HCT116 (cell line): Measurements from ENCODE around the genes CHAF1A, UBXN6 and FEM1A.

- RRBS = no CpG with 5 or more reads among the region's 36 CpGs
Measured at GRCh38 chr19:4358861-4360149, 15.9 kb downstream of the MPND start.

DNA sequence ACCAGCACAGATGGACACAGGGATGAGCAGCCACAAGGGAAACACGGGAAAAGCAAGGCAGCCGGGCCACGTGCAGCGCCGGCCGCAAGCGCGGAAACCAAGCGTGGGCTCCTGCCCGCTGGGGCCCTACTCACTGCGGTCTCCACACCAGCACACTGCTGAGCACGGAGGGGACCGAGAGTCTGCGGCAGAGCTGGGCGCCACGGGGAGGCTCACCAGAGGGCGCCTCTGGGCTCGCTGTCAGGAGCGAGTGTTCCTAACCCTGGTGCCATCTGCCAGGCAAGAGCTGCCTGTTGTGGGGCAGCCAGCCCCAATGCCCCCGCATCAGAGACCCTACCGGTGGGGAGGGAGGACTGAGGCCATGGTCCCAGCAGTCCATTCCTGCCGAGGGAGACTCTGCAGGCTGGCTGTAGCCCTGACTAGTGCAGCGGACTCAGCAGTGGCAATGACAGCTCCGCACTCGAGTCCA, 26.6 kb downstream of the MPND start:
- RRBS = no CpG with 5 or more reads among the region's 25 CpGs

GRCh38 chr19:4396547-4397171, 3.7 kb downstream of the SH3GL1 start:
- RRBS = no CpG with 5 or more reads among the region's 10 CpGs

DNA sequence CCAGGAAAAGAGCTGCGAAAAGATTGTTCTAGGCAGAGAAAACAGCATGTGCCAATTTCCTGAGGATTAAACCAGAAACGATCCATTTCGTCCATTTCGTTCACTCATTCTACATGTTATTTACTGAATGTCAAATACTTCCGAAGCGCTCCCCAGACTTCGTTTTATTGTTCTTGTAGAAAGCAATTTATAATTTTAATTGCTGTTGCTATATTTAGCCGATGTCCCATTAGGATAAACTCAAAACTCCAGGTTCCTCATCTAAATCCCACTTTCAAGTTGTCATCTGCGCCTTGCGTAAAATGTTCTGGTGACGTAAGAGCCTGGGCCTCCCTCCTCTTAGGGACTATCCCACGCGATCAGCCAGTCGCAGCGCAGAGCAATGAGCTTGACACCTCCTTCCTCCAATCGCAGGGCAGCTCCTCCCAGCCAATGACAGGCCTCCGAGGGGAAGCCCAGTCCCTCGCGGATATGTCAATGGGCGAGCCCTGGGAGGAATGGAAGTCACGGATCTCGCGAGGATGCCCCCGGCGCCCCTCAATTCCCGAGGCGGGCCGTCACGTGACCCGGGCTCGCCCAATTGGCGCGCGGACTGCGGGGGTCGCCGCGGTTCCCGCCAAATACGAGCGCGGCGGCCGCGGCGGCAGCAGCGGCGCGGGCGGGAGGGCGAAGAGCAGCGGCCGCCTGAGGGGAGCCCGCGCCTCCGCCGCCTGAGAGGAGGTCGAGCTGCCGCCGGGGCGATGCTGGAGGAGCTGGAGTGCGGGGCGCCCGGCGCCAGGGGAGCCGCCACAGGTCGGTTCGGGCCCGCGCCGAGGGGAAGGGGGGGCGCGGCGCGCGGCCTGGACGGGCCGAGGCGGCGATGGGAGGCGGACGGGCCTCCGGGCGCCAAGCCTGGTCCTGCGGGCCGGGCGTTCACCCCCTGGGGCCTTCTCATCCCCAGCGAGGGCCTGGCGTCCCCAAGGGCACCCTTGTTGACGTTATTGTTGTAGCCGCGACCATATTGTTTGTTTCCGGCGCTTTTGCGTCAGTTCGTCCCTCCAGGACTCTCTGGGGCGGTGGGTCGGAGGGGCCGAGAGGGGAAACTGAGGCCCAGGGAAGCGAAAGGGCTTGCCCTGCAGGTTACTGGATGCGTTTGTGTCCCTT, at the start of gene CHAF1A:
CHAF1A (plus strand) TSS at position 618 of the 1,143 bp plus-strand sequence.
- RRBS = 2% methylated on average over 17 of the region's 101 CpGs

DNA sequence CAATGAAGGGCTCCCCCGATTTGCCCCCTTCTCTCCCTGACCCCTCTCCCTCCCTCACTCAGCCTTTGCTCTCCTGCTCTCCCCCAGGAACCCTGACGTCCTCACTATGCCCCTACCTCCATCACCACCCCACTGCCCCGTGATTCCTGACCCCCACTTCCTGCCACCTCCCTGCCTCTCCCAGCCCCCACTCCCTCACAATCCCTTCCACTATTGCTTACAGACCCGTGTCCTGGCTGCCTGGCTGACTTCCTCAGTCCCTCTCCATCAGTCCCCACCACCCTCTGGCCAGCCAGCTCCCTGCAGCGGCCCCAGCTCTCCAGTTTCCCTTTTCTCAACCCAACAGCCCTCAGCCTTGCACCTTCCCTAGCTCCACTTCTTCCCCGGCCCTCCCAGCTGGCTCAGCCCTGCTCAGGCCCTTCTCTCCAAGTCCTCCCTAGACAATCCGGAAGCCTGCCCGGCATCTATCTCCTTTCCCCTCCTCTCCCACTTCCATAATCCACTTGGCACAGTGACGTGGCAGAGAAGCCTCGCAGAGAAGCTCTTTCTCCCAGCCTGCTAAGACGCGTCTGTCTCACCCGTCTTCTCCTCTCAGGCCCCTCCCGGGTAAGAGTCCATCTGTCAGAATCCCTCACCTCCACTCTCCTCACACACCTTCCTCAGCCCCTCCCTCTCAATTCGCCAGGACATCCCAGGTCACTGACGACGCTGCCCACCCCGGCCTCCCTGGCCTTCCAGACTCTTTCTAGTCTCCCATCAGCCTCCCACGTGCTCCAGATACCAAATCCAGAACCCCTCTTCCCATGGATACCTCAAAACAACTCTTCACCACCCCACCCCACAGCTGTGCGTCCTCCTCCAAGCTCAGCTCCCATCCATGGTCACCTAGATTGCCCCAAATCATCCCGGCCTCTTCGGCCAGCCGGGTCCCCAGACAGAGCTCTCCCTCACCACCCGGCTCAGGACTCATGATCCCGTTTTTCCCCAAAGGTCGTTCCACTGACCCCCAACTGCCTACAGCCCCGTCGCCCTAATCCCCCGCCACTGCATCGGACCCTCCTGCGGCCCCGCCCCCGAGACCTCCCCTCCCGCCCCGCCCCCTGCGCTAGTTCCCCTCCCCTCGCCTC, 989 bp downstream of the UBXN6 start:
- RRBS = 79% methylated on average over 2 of the region's 37 CpGs

- RRBS = 3% methylated on average over 28 of the region's 81 CpGs
Measured at GRCh38 chr19:4457369-4458398, at the start of gene UBXN6. Gene UBXN6 (minus strand): TSS chr19:4457794.

- RRBS = no CpG with 5 or more reads among the region's 20 CpGs
Measured at GRCh38 chr19:4502343-4502836, 15.9 kb downstream of the PLIN4 start.

GRCh38 chr19:4504221-4504916, 13.9 kb downstream of the PLIN4 start:
- RRBS = no CpG with 5 or more reads among the region's 36 CpGs

DNA sequence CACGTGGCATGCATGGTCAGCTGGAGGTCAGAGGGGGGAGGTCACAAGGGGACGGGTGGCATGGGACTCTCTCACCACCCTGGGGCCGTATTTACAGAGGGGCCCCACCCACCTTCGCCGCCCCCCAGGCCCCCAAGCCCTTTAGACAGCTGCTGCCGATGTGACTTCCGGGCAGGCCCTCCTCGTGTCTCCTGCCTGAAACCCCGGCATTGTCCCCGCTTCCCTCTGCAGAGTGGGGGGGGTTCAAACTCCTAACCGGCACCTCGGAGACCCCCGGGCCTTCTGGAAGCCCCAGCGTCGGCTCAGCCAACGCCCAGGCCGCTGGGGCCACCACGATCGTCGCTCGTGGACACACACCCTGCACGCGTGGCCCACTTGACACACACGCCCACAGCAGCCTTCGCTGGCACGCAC, 2.8 kb upstream of the LRG1 start:
- RRBS = 79% methylated on average over 2 of the region's 26 CpGs

- RRBS = no CpG with 5 or more reads among the region's 27 CpGs
Measured at GRCh38 chr19:4555969-4556490, 3.5 kb downstream of the SEMA6B start.

DNA sequence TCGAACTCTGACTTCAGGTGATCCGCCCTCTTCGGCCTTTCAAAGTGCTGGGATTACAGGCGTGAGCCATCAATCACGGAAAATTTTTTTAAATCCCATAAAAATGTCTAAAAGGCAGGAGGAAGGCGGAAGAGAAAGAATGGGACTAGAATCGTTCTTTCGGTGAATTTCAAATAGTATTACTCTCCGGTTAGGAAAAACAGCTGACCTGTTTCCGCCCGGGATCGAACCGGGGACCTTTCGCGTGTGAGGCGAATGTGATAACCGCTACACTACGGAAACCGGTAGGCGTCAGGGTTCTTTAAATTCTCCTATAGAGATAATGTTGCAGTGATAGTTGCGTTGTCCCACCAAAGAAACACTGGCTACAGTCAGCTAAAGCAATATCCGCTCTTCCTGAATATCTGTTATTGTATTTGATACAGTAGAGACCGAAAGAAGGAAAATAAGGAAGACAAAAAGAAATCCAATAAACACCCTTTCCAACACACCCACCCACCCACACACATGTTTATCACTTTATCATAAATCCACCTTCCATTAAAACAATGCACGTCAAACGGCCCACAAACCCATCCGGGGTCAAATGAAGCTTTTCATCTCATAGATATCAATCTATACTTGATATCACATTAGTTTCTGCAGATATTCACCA, 911 bp upstream of the DPP9 start:
- RRBS = no CpG with 5 or more reads among the region's 26 CpGs

DNA sequence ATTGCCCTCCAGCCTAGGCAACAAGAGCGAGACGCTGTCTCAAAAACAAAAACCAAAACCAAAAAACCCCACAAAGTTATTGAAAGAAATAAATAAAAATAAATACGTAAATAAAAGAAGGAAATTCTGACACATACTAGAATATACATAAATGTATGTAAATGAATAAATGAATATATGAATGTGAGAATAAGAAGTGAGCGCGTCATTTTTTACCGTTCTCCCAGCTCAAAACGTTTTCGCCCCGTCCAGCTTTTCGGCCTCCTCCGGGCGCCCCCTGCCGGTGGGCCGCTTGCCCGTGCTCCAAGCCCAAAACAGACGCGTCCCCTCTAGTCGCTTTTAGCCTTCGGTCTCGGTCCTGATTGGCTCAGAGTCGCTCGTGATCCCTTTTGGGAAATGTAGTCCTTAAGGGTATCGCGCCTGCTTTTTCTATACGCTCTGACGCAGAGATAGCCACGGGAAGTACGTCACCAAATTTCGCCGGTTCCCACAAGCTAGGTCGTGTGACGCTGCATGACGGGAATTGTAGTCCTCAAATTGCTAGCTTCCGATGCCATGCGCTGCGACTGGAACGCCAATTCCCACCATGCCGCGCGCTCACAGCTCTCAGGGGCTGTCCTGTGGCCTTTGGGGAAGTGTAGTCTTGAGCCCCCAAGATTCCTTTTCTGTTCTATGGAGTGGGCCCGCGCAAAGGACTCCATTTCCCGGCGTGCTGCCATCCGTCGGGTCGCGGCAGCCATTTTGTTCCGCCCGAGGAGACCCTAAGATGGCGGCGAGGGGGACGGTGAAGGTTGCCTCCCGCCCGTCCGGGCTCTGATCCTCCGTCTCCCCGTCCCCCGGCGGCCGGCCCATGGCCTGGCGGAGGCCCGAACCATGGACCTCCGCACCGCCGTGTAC, at the start of gene FEM1A:
FEM1A (plus strand) TSS at position 753 of the 897 bp plus-strand sequence.
- RRBS = 1% methylated on average over 11 of the region's 66 CpGs

DNA sequence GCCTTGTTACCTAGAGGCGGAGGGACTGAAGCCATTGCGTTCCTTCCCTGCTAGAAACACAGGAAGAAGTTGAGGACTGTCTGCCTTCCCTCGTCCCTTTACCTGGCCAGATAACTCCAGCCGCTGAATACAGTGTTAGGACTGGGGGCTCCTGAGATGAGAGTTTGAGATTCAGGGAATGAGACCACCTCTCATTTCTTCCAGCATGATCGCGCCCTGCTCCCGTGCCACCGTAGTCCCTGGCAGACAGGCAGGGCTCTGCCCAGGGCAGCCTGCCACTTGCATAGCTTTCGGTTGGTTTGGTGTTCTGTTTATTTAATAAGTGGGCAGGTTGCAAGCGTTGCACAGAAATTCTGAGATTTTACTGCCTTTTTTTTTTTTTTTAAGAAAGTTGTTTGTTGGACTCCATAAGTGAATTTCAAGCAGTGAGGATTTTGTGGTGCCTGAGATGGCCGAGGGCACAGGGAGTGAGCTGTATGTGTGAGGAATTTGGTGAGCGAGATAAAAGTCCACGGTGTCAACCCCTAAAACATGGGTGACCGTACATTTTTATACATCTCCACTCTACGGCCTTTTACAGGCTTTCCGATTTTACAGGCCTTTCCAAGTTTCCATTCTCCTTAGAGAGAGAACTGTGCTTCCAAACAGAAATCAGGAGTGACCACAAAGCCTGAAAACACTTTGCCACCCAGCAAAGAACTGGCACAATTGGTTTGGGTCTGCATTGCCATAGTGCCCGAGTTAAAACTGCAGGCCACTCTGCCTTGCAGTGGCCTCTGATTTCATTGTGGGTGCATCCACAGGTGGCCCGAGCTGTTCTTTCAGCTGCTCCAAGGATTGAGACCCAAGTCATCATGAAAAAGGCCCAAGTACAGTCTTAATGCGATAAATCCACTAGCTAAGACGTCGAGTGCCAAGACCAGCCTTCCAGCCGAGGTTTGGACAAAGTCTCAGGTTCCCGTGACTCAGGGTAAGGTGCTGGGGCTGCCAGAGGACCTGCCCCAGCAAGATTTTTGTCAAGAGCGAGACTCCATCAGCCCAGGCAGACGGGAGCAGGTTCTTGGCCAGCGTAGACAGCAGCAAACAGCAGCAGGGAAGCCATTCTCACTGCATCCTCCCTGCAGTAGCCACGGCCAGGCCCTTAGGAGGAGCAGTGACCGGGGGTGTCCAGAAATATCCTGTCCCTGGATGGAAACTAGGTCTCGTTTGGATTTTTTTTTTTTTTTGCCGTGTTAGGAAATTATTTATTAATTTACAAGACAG, 3.1 kb downstream of the FEM1A start:
- RRBS = no CpG with 5 or more reads among the region's 30 CpGs

GRCh38 chr19:4795431-4795843, 3.9 kb downstream of the FEM1A start:
- RRBS = no CpG with 5 or more reads among the region's 9 CpGs

DNA sequence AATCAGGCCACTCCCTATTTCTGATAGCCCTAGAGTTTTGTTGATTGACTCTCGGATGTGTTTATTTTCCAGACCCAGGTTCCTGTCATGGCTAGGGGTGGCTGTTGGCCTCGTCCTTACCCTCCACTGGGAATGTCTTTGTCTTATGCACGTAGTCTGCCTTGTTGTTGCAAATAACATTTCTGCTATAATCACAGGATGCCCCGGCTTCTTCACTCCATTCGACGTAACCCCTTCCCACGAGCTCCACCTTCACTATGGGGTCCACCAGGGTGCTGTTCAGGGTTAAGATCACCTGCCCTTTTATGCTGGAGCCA, 285 bp downstream of the ARRDC5 start:
- RRBS = no CpG with 5 or more reads among the region's 7 CpGs

DNA sequence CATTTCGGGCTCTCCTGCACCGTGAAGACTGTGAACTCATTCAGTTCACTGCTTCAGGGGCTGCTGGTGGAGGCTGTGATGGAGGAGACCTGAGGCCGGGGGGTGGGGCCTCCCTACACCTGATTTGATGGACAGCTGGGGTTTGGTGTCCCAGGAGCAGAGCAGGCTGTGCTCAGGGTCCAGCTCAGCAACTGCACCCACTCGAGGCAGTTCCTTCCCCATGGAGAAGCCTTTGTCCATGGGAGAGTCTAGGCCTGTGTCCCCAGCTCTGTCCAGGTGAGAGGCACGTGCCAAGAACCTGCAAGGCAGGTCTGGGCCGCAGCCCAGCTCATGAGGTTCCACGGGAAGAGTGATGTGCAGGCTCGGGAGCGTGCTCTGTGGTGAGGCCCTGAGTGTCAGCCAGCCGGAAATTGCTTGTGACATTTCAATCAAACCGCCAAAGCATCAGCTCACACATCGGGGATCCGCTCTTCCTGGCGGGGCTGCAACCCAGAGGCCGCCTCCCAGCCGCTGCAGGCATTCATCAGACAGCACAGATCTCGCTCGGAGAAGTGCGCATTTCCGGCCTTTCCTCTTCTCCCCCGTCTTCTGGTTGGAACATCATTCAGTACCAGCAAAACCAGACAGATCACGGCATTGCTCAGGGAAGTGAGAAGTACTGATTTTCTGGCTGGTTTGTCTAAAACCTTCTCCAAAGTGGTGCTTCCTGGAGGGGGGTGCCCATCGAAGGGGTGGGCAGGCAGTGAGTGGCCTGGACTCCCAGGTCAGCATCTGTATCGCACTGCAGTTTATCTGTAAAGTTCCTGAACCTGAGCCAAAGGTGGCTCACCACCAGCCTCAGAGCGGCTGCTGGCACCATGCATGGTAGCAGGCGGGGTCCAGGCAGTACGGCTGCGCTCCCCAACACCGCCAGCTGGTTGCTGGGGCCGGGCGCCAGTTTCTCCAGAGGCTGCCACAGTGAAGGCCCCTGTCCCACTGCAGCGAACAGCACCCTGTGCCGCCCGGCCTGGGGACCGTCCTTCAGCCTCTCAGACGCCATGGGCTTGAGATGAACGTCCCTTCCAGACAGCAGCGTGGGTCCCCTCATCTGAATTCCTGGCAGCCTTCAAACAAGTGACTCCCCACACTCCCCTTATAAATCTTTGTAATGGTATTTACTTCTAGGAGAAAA, 109.4 kb downstream of the KDM4B start:
- RRBS = no CpG with 5 or more reads among the region's 38 CpGs

GRCh38 chr19:5102939-5103957, 134.3 kb downstream of the KDM4B start:
- RRBS = 91% methylated on average over 2 of the region's 37 CpGs

DNA sequence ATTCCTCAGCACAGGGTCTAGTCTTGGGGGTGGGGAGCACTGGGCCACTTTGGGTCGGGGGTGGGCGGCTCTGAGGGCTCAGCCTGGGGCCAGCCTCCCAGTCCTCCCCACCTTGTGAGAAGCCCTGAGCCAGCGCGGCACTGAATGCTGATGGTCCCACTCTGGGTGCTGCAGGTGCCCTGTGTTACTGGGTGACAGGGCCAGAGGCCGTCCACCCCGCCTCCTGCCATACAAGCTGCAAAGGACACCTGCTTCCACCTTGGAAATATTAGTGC, 145.6 kb downstream of the KDM4B start:
- RRBS = no CpG with 5 or more reads among the region's 6 CpGs

DNA sequence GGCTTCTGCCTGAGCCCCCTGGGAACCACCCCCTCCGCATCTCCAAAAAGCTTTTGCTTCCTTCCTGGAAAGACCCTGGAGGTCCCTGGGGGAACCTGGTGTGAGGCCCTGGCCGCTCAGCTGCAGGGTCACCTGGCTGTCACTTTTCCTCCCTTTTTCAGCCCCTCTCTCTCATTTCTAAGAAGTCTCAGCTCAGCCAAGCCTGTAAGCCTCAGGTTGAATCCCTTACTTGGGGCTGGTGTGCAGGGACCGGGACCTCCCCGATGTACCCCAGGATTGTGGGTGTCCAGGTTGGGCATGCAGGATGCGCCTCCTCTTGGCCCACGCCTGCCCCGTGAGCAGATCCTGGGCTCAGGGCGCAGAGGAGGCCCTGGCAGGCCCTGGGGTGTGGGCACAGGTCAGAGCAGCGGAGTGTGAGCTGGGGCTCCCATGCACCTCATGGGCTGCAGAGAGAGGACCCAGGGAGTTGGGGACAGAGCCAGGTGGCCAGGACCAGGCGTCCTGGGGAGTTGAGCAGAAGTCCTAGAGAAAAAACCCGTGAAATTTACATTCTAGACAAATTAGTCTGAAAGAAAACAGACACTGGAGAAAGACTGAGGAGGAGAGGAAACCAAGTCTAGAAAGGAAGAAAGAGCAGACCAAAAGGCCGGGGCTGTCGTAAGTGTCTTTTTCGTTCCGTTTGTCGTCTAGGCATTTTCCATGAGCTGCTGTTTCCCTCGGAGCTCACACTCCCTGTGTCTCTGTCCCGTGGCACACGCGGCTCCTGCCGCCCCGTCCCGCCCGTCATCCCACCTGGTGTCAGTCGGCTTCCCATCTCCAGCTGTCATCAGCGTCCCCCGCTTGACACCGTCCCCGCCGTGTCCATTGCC, 149.9 kb downstream of the KDM4B start:
- RRBS = no CpG with 5 or more reads among the region's 30 CpGs

DNA sequence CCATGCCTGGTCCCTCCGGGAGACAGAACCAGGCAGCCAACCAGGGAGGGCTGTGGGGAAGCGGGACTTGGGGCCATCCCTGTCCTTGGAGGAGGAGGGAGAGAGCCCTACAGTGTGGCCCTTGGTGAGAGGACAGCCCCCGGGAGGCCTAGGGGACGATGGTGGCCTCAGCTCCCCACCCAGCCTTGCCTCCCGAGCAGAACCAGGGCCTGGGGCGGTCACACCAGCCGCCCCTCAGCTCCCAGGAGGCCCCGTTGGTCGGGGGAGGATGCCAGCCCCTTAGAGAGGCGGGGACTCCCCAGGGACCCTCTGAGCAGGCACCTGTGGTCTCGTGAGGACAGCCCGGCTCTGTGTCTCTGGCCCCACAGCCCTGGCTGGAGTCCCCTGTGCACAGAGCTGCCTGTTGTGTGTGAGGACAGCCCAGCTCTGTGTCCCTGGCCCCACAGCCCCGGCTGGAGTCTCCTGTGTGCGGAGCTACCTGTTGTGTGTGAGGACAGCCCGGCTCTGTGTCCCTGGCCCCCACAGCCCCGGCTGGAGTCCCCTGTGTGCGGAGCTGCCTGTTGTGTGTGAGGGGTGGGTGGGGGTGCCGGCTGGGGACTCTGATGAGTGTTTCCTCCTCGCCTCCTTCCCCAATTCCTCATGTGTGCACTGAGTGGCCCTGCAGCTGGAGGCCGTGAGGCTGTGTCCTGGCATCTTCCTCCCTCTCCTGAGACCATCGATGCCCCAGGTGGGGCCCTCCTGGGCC, 158.9 kb downstream of the KDM4B start:
- RRBS = 74% methylated on average over 2 of the region's 21 CpGs